ENCODE results near the genes SSPN and MANSC4.

GRCh38 chr12:25384810-25385044 is 134.0 kb upstream of the KRAS start:
- PRO-cap: no peak

DNA sequence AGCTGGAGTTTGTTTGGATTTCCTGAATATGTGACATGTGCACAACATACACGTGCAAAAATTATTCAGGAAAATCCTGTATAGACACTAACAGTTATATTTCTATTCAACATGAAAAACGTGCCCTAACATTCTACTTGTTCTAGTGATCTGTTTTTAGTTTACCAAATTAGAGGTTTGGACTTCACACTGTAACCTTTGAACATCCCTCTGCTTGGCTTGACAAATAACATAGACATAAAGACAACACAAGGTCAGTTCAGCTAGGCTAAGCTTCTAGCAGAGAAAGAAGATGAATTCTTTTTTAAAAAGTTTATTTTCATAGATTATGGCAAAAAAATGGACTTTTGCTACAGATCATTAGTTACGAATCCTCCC is 31.2 kb downstream of the LMNTD1 start:
- PRO-cap: no peak

- PRO-cap: bidirectional peak, plus-strand start at chr12:25648711, minus-strand start at chr12:25648553
Measured at GRCh38 chr12:25648377-25648971, 95.4 kb upstream of the LMNTD1 start.

- PRO-cap: bidirectional peak, plus-strand start at chr12:25959164, minus-strand start at chr12:25959112; bidirectional peak, plus-strand start at chr12:25959320, minus-strand start at chr12:25959380; unidirectional peak, minus-strand start at chr12:25959765; unidirectional peak, minus-strand start at chr12:25959891
Measured at GRCh38 chr12:25959056-25960022, 857 bp downstream of the RASSF8 start.

DNA sequence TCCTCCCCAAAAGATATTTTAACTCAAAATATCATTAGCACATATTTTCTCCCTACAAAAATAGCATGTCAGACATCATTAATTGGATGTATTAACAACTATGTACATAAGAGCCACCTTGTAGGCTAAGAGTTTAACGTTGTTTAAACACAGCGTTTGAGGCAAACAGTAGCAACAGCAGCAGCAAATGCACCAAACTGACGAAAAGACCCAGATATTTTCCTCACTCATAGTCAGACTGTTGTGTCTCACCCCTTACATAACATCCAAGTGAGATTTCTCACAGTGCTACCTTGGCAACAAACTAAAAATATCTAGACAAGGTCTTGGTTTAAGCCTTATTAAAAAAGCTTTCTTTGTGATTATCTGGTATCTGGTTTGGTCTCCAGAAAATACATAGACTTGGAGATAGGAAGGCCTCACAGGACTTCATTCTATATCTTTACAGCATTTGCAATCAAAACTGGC is 4.3 kb downstream of the BHLHE41 start:
- PRO-cap: unidirectional peak, minus-strand start at position 237 of the sequence; unidirectional peak, minus-strand start at position 272 of the sequence

DNA sequence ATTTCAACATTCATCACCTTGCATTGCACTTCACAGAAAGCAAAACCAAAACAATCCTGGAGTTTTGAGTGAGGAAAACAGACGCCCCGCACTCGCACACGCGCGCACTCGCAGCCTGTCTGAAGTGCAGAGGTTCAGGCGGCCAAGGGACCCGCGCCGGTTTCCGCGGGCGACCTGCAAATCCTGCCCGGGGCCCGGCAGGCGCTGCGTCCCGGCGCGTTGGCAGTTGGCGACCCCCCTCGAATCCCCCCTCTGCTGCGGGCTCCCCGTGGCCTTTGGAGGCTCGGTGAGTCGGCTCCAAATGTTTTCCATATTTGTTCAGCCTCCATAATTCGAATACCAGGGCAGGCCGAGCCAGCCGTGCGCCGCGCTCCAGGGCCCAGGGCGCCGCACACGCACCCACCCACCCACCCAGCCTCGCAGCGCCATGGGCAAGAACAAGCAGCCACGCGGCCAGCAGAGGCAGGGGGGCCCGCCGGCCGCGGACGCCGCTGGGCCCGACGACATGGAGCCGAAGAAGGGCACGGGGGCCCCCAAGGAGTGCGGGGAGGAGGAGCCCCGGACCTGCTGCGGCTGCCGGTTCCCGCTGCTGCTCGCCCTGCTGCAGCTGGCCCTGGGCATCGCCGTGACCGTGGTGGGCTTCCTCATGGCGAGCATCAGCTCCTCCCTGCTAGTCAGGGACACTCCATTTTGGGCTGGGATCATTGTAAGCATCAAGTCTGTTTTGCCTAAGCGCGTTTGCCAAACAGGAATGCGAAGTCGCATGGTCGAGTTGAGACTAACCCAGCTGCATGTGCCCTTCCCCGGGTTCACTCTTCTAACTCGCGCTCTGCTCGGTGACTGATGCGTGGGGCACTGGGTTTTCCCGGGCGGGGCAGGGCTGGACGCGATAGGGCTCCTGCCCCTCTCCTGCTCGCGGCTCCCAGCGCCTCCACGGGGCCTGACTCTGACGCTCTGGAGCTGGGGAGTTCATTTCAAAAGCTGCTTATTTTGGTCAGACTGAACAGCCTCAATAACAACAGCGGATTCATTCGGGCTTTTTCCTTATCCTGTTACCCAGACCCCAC is at the start of gene SSPN:
Gene SSPN (plus strand): TSS at position 328 of the 1,067 bp plus-strand sequence.
- PRO-cap: bidirectional peak, plus-strand start at position 129 of the sequence, minus-strand start at position 121 of the sequence; bidirectional peak, plus-strand start at position 536 of the sequence, minus-strand start at position 595 of the sequence; bidirectional peak, plus-strand start outside the sequence, minus-strand start at position 819 of the sequence

- PRO-cap: no peak
Measured at GRCh38 chr12:26716003-26716704, 116.8 kb downstream of the ITPR2 start.

DNA sequence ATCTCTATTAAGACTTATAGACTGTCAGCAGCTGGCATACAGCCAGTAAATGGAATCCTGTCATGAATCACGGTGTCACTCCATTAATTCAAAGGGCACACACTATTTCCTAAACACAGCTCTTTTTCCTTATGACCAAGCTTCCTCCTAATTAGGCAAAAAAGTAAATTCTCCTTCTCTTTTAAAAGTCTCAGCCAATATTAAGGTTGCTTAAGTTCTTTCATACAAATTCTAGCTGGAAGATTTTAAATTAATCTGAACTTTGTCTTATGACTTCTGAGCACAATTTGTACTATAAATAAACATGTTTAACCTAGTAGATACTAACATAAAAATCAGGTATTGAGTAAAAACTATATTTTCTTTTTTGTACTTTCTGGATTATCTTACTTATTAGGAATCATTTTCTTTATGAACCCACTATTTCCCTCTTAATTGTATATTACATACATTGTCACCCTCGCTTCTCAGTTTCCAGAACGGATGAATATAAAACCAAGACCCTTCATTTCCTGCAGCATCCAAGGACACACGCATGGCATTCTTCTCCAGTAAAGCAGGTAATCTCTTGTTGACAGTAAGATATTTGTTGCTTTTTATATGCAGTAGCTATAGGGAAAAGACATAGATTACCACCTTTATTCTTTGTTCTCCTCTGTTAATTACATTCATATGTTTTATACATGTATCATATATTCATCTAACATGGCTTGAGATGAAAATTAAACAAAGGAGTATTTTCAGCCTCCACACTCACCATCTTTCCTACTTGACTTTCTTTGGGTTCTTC is 110.9 kb downstream of the ITPR2 start:
- PRO-cap: no peak

GRCh38 chr12:26833274-26833716 is 301 bp upstream of the ITPR2 start:
- PRO-cap: bidirectional peak, plus-strand start at chr12:26833408, minus-strand start at chr12:26833193

- PRO-cap: no peak
Measured at GRCh38 chr12:27013496-27013848, 712 bp downstream of the TM7SF3 start.

- PRO-cap: no peak
Measured at GRCh38 chr12:27142171-27142436, 59.7 kb upstream of the C12orf71 start.

GRCh38 chr12:27179690-27180532 is 64.2 kb upstream of the STK38L start:
- PRO-cap: no peak

GRCh38 chr12:27379041-27380283 is 46.8 kb downstream of the BMAL2 start:
- PRO-cap: no peak

DNA sequence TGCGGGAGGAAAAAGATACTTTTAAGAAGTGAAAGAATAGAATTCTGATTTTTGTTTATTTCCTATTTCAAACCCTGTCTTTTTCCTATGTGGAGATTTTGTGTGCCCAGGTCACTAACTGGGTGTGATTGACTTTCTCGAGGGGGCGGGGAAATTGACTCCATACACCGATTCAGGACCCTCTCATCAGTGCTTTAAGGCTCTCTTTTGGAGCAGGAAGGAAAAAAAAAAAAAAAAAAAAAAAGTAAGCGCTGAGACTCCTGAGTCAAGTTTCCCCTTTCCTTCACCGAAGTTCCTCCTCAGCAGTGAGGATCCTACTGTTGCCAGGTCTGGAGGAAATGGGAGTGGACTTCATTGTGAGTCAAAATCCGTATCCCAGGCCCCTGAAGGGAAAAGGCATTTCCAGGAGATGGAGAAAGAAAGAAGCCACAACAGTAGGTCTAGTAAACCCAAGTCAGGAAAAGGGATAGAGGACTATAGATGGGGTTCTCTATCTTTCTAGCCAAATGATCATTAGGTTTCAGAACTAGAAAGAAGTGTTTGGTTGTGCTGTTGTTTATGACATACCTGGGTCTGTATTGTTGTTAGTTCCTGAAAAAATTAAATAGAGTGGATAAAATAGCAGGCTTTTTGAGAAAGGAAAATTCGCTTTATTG is 1.4 kb downstream of the PPFIBP1 start:
- PRO-cap: no peak

- PRO-cap: no peak
Measured at GRCh38 chr12:27552714-27553705, 29.0 kb downstream of the PPFIBP1 start.

DNA sequence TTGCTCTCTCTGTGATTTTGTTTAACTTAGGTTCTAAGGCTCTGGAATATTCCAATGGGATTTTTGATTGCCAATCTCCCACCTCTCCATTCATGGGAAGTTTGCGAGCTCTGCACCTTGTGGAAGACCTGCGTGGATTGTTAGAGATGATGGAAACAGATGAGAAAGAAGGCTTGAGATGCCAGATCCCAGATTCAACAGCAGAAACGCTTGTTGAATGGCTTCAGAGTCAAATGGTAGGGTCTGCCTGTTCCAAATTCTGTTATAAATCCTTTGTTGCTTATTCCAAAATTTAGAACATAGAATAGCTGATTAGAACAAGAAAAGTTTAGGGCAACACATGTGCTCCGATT is 61.4 kb upstream of the REP15 start:
- PRO-cap: no peak

DNA sequence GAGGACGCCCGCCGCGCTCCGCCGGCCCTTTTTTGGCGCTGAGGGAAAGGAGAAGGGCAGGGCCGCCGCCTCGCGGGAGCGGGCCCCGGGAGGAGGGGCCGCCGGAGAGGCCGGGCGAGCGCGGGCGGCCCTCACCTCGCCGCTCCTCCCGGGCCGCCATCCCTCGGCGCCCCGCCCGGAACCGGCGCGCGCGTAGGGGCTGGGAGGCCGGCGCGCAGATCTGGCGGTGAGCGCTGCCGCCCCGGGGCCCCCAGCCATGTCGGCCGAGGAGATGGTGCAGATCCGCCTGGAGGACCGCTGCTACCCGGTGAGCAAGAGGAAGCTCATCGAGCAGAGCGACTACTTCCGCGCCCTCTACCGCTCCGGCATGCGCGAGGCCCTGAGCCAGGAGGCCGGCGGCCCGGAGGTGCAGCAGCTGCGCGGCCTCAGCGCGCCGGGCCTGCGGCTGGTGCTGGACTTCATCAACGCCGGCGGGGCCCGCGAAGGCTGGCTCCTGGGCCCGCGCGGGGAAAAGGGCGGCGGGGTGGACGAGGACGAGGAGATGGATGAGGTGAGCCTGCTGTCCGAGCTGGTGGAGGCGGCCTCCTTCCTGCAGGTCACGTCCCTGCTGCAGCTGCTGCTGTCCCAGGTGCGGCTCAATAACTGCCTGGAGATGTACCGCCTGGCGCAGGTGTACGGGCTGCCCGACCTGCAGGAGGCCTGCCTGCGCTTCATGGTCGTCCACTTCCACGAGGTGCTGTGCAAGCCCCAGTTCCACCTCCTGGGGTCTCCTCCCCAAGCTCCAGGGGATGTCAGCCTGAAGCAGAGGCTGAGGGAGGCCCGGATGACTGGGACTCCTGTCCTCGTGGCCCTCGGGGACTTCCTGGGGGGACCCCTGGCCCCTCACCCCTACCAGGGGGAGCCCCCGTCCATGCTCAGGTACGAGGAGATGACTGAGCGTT is at the start of gene MANSC4:
Gene MANSC4 (minus strand): TSS at position 162 of the 941 bp plus-strand sequence.
- PRO-cap: bidirectional peak, plus-strand start at position 81 of the sequence, minus-strand start at position 34 of the sequence; bidirectional peak, plus-strand start at position 387 of the sequence, minus-strand start at position 309 of the sequence

- PRO-cap: unidirectional peak, minus-strand start at chr12:27781254
Measured at GRCh38 chr12:27781016-27781504, 1.0 kb upstream of the MANSC4 start.

GRCh38 chr12:27795001-27795491 is 15.0 kb upstream of the MANSC4 start:
- PRO-cap: no peak

DNA sequence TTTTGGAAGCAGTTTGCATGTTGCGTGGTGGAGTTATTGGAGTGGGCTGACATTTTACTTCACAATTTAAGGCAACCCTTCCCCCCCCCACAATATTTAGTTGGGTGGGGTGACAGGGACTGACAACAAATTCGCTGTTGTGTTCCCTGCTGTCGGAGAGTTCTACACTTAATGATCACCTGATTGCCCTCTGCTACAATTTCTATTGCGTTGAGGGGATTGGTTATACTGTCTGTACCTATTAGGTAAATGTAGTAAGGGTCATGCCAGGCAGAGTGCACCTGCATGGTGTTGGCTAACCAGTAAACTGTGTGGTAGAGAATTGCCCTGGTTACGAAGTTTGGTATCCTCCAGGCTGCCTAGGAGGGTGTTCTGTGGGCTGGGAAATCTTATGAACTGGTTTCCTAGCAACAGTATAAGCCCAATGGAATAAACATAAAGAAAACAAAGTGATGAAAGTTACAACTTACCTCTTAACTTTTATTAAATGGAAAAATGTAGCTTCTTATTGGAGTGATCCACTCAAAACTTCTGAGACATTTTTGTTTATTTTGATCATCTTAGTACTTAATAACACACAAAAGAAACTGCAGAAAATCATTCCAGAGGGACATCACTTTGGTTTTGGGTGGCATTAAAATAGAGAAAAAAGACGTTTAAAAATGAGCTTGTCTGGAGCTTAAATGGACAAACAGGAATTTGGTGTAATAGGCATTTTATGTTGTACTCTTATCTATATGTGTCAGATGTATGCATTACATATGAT is 1.5 kb downstream of the CCDC91 start:
- PRO-cap: unidirectional peak, minus-strand start at position 309 of the sequence

All from fallopian tube (tissue), 1 donor.